Occipital lobe (tissue), 2 donors: ENCODE results near the gene PPP1R1A.

GRCh38 chr12:53496670-53497094 is 2.6 kb downstream of the MAP3K12 start:
- RAMPAGE, long total RNA, result no peak

- RAMPAGE, long total RNA, result no peak
Observed at GRCh38 chr12:53499900-53500578, 781 bp upstream of the MAP3K12 start.

DNA sequence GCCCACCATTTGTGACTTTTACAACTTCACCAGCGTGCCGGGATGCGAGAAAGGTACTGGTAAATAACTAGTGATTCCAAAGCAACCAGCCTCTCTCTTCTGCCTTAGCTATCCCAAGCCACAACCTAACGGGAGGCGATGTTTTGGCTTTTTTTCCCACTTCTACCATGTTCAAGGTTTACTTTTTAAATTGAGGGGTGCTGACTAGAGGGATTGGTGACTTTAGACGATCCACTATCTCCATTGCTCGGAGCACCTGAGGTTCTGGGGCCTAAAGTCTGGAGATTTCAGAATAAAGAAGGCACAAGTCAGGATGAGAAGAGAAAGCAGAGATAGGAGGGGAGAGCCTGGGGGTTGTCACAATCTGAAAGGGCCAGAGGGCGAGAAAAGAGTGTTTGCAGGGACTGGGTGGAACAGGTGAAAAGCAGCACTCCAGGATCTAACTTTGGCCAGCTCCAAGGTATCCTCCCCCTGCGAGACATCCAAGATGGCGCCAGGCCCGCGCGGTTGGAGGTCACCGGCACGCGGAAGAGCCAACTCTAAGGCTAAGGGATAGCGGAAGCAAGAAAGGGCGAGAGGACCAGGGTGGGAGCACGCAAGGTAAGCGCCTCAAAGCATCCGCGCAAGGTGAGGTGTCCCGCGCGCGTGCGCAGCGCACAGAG is 384 bp downstream of the ATP5MC2 start:
- RAMPAGE, long total RNA, result no peak

DNA sequence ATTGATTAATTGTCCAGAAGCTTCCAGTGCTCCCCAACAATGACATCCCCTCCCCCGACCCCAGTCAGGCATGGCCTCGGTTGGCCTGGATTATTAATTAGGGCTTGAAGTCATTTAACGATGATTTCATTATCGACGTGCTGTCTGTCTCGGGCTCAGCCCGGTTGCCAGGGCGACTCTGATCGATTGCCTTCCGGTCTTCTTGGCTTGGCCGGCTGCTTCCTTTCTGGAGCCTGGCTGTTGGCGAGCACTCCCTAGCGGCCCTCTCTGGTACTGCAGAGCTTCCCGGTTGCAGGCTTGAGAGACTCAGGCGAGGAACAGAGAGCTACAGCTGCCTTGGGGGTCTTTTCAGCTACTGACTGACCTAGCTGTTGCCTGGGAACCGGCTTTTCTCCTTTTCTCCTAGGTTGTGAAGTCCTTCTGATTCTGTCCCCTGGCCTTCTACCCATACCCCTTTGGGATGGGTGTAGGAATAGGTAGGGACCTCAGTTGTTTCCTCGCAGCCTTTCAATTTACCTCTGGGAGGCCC is 29.9 kb upstream of the CALCOCO1 start:
- RAMPAGE, long total RNA, result no peak

DNA sequence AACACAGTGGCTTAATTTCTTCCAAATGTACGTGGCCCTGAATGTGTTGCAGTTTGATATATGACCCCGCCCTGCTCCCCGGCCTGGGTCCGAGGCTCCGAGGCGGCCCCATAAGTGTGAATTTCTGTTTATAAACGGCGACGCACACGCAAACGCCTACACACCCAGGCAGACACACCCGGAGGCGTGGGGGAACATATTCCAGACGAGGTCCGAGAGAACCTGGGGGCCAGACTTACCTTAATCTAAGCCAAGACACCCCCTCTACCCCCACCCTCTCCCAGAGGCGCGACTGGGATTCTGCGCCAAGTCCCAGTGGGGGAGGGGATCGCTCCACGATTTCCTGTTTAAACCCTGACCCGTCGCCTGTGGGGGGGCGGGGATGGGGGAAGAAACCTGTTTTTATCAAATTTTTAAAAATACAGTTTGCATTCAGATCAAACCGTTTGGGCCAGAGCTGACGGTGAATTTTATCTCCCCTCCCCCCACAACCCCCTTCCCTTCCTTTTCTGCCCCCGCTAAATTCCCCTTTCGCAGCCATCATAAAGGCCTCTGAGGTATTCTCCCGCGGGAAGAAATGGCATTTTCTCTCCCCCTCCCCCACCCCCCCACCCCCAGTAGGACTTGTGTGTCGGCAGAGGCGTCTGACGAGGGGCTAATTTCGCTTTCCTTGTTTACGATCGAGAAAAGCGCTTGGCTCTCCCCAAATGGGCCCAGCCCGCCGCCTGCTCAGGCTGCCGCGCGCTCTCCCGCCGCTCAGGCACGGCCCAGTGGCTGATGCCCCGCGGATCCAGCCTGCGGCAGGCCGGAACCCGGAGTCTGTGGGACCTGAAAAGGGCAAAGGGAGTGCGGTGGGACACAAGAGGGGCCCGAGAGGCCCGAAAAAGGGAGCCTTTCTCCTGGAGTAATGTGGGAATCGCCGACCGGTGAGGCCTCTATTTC is 9.4 kb upstream of the HOXC6 start:
- RAMPAGE, long total RNA, result no peak

- RAMPAGE, long total RNA, result no peak
Observed at GRCh38 chr12:54090354-54090677, 36.7 kb downstream of the HOXC4 start.

DNA sequence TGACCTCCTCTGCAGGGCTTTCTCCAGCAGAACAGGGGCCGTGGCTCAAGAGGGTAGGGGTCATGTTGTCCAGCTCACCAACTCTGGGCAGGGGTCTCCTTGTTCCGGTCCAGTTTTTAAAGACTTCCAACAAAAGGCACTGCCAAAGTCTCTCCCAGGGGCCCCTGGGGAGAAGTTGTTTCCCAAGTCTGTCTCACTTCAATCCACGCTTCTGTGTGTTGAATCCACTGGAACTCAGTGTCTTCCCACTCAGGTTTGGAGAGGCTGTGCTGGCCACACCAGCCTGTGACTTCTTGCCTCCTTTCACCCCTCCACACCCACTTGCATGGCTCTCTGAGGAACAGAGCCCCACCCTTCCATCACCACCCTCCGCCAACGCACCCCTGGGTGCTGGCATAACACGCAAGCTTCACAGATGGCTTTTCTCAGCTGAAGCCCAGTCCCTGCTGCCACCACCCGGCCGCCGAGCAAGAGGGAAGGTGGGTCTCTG is 41.8 kb downstream of the SMUG1 start:
- RAMPAGE, long total RNA, result no peak

DNA sequence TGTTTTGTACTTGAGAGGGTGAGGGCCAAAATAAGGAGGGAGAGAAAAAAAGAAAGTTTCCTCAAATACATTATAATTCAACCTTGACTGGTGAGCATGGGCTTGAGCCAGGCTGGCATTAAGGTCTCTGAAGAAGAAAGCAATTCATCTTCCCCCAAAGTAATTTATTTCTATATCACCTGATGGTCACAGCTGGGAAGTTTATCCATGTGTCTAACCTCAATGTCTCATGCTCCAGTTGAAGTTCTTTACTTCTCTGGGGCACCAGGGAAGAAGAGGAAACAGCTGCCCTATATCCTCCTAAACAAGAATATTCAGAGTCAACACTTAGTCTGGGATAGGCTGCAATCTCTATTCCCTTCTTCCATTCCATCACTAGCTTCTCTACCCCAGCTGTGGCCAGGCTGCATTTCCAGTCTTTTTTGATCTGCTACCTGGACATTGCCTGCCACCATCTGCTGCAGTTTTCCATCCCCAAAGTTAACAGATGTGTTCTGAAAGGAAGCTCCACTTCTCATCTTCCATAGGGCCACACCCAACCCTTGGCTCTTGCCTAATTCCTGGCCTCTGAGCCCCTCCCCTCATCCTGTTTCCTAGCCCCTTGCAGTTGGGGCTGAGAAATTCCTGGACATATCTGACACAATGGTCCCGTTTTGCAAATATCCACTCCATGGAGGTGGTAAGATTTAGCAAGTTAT is 13.8 kb downstream of the SMUG1 start:
- RAMPAGE, long total RNA, result no peak

DNA sequence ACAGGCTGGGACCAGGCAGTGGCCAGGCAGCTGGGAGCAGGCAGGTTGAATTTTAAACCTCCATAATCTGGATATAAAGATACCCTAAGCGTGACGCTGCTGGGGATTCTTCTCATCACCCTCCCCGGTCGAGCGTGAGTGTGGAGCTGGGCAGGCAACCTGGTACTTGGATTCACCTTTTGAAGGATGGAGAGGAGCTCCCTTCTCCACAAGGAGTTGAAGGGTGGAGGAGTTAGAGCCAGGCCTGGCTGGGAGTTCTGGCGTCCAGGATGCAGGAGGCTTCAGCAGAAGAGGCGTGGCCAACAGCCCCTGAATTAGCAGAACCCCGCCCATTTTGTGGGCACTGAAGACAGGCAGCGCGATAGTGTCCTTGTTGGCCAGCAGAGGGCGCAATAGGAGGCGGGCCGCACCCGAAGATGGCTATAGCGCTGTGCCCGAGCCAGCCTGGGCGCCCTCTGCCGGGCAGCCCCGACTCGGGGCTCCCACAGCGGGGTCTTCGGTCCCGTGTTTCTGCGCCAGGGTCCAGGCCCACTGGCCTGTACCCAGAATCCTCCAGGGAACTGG is 25.8 kb upstream of the SMUG1 start:
- RAMPAGE, long total RNA, result no peak

- RAMPAGE, long total RNA, result no peak
Observed at GRCh38 chr12:54286694-54287293, 6.3 kb downstream of the HNRNPA1 start.

DNA sequence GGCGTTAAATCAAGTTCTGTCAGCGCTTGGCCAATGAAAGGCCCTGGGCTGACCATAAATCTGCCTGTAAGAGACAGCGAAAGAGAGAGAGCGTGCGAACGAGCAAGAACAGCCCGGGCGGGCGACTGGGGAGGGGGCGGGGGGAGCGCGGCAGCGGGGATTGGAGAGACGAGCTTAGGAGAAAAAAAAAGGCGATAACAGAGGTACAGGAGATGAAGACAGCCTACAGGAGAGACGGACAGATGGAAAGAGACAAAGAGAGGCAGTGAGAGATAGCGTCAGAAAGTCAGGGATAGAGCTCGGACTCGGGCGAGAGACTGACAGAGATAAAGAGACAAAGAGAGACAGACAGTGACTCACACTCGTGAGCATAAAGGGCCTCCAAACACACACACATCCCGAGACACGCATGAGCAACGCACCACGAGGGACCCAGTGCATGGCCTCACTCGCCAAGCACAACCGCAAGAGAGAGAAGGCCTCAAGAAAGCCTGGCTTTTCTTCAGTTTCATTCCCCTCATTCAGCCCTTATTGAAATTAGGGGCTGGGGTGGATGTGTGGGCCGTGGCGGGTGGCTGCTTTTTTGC is 4.9 kb downstream of the GPR84 start:
- RAMPAGE, long total RNA, result no peak

- RAMPAGE, long total RNA, result no peak
Observed at GRCh38 chr12:54376391-54377074, 8.0 kb downstream of the ZNF385A start.

DNA sequence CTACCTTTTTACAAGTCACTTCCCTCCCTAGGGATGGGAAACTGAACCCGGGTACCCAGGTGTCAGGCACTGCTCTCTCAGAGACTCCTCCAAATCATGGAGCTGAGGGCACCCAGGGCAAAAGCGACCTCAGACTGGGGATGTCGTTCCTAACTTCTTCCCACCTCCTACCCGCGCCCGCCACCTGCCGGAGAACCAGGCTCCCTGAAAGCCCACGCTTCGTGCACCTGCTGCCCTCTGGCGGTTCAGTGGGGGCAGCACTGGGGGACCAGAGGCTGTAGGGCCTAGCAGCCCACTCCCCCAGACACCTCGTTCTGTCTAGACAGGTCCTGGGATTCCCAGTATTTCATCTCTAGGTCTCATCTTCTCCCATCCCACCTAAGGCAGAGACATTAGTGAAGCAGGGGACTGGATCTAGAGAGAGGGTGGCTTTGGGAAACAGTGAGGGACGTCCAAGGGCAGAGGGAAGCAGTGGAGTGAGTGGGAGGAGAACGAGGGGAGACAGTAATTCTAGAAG is 4.9 kb downstream of the ZNF385A start:
- RAMPAGE, long total RNA, result no peak

DNA sequence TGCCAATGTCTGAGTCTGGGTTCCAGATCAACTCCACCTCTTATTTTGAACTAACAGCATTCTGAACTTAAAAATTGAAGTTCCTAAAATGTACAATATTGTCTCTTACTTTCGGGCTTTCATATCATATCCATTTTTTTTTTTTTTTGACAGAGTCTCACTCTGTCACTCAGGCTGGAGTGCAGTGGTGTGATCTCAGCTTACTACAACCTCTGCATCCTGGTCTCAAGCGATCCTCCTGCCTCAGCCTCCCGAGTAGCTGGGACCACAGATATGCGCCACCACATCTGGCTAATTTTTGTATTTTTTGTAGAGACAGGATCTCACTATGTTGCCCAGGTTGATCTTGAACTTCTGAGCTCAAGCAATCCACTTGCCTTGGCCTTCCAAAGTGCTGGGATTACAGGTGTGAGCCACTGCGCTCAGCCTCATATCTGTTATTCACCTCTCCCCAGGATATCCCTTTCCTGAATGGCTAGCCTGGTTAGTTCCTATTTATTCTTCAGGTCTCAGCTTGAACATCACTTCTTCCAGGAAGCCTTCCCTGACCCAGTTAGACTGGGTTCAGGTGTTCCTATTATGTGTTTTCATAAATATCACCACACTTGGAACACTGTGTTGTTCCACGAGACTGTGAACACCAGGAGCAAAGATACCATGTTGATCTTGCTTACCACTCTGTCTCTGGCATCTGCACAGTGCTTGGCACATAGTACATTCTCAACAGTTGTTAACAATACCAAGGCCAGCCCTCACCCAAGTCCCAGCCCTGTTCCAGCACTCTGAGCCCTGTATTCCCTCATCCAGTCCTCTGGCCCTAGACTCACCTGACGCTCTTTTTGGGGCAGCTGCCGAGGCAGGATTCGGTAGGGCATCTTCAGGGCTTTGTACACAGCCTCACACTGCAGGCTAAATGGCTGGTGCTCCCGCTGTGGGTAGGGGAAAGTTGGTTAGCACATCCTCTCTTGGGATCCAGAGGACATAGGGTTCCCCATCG is 13.5 kb upstream of the ZNF385A start:
- RAMPAGE, long total RNA, result no peak

DNA sequence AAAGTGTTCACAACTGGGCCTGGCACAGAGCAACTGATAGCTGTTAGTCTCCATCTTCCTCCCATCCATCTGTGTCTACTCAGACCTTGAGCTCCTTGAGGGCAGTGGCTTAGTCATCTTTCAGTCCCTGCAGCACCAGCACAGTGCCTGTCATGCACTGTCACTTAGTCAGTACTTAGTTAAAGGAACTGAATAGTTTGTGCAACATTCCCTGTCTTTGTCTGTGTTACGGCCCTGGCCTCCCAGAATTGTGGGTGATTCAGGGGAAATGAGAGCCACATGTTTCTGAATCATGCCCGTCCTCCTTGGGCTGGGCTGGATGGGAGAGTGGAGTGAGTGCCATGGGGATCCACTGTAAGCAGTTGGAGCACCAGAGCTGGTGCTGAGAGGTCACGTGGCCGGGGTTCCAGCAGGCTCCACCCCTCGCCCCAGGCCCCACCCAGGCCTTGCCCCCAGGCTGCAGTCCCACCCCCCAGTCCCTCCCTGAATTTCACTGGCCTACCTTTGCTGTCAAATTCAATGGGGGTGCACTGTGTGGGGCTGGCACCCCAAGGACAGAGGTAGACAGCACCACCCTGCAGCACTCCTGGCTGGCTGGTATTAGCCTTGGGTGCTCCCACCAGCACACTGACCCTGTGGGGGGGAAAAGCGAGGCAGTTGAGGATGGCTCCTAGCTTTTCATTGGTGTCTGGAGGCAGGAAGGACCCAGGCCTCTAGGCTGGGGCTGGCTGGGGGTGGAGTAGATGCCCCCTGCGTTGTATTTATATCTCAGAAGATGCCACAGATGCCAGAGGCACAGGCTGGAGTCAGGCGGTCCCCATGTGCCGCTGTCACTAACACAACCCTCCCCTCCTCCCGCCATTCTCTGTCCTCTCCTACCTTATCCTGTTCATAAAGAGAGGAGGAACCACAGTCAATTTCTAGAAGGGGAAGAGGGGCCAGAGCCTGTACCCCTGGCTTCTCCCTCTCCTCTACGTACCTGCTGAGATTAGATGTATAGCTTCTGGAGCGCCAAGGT is 7.4 kb downstream of the ITGA5 start:
- RAMPAGE, long total RNA, result no peak

DNA sequence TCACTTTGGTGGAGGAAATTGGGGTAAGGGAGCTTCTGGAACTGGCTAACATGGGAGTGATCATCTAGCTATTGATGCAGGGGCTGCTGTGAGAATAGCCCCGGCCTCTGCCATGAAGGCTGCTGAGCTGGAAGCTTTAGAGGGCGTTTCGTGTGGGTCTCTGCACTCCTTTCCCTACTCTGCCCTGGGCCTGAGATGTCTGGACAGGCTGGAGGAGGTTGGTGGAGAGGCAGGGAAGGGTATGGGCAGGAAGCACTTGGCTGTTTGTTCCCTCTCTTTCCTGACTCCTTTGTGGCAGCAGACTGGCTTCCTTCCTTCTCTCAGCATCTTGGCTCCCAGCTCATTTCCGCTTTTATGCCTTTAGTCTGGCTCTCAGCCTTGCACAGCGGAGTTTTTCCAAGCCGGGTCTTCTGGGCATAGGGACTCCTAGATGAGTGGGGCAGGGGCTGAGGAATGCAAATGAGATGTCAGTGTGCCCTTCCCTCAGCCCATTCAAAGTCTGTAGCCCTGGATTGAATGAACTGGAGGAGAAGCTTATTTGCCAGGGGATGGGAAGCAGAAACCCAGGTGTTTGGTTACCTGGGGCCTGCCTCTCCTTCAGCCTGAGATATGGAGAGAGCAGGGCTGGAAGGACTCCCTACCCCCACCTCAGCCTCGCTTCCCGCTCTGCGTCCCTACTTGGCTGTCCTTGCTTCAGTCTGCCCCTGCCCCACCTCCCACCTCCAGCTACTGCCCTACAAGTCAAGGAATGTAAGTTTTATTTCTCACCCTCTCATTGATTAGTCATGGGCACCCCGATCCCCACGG is 9.0 kb upstream of the ITGA5 start:
- RAMPAGE, long total RNA, result no peak

DNA sequence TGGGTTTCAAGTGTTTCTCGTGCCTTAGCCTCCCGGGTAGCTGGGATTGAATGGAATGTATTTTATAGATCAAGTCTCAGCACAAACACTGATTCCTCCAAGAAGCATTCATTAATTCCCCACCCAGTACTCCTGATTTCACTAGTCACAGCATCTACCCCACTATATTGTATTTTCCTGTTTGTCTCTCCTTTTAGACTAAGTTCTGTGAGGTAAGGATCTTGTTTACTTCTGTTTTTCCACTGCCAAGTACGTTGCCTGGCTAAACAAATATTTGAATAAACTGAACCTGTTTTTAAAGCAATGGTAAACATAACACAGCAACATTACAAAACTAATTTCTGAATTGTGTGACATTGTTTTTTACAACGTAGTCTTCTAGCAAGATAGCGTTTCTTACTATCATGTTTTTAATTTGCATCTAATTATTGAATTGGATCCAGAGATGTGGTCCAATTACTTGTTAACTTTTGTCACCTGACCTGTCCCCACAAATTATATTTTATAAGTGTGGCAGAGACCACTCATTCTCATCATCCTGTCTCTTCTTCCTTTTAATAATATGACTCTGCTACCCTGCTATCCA is 16.5 kb upstream of the ITGA5 start:
- RAMPAGE, long total RNA, result no peak

- RAMPAGE, long total RNA, result no peak
Observed at GRCh38 chr12:54588387-54589094, at the start of gene PPP1R1A. TSS of gene PPP1R1A (minus strand) at chr12:54588659.

- RAMPAGE, long total RNA, result no peak
Observed at GRCh38 chr12:54666133-54666414, 17.9 kb upstream of the DCD start.

DNA sequence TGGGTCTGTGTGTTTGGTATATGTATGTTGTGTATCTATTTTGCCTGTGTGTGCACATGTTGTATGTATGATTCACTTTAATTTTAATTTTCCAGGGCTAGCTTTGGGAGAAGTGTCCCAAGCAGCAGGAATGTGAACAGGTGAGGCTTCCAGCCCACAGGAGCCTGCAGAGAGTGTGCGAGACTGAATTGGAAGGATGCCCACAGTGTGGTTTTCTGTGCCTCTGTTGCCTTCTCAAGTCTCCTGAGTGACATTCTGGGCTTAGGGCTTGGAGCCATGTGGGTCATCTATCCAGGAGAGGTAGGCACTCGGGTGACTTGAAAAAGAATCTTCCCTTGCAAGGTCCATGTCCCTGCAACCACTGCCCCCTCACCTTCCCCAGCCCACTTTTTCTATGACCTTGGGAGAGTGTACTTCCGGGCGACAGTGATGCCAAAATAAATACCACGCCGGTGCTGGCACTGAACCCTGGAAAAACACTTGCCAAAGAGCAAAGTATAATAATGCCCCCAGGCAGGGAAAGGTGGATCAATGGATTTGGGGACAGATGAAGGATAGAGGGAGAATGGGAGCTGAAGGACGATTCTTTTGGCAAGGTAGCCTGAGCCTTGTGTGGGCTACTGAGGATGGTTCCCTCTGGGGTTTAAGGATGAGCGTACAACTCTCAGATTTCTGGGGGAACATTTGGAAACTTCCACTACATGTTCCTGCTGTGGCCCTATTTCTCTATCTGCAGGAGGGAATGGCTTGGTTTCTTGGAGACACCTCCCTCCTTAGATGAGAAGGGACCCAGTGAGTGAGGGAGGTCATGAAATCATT is 37.0 kb upstream of the DCD start:
- RAMPAGE, long total RNA, result no peak